Sciatic nerve (tissue), 1 donor: ENCODE measurements around a stretch of chr13.

GRCh38 chr13:110023573-110024119, 237.3 kb upstream of the IRS2 start:
- PRO-cap = no peak

DNA sequence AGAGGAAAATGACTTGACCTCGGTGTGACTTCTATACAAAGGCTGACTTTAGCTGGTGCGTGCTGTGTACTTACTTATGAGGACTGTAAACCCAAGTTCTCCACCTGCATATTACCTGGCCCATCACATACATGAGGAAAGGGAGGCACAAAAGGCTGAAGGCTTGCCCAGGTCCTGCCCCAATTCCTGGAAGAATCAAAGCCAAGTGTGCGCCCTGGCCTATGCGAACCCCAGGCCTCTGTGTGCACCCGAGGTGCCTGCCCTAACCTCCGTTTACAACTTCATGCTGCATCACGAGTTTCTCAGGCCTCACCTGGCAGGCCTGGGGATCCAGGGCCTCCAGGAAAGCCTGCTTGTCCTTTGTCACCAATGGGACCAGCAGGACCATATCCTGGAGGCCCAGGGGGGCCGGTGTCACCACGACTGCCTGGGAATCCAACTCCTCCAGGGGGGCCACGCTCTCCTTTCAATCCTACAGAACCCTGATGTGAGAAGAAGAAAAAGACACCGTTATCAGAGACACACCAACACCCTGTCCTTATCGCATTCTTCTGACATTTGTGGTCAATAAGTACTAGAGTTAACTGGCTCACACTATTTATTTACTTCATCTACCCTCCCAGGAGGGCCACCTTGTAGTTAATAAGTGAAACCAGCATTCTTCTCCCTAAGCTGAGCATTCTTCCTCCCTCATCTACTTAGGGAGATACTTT, 120.7 kb downstream of the COL4A1 start:
- PRO-cap = no peak

DNA sequence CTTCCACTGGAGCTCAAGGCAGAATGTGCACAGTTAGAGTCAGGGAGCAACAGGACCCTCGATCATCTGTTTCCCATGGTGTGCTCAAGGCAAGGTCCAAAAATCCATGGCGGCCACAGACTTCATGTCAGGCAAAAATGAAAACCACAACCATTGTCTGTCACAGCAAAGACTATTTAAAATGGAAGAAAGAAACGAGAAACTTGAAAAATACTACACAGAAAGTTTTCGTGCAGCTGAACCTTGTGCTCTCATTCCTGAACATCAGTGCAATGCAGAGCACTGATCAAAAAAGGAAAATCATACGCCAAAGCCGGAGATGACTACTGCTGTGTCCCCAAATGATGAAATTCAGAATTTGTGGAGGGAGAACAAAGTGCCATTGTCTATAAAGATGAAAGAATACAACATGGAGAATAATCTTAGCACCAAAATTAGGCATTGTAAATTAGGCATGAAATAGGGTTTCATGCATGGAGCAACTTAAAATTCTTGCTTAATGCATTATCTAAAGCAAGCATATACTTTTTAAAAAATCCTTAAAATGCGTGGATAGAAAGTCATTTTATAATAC, 89.5 kb downstream of the COL4A1 start:
- PRO-cap = no peak

DNA sequence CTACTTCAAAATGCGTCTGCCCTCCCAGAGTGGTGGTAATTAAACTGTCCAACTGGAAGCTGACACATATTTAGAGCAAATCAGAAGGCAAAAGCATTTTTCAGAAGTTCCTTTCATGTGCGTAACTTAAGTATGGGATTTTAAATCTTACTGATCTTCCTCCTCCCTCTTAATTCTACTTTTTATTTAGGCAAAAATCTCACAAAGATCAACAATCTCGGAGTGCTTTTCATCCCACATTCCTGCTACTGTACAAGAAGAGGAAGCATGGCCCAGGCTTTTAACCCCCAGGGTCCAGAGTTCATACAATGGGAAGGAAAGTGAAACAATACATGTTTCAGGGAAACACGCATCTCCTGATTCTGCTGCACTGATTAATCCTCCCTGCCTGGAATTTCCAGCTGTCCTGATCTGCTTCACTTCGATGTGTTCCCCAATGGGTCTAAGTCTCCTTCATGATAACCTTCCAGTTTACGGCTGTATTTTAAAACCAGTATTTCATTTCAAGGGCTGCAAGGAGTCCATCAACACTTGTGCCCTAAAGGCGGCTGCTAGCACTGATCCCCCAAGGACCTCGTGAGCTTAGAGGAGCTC, 44.5 kb downstream of the COL4A1 start:
- PRO-cap = no peak

DNA sequence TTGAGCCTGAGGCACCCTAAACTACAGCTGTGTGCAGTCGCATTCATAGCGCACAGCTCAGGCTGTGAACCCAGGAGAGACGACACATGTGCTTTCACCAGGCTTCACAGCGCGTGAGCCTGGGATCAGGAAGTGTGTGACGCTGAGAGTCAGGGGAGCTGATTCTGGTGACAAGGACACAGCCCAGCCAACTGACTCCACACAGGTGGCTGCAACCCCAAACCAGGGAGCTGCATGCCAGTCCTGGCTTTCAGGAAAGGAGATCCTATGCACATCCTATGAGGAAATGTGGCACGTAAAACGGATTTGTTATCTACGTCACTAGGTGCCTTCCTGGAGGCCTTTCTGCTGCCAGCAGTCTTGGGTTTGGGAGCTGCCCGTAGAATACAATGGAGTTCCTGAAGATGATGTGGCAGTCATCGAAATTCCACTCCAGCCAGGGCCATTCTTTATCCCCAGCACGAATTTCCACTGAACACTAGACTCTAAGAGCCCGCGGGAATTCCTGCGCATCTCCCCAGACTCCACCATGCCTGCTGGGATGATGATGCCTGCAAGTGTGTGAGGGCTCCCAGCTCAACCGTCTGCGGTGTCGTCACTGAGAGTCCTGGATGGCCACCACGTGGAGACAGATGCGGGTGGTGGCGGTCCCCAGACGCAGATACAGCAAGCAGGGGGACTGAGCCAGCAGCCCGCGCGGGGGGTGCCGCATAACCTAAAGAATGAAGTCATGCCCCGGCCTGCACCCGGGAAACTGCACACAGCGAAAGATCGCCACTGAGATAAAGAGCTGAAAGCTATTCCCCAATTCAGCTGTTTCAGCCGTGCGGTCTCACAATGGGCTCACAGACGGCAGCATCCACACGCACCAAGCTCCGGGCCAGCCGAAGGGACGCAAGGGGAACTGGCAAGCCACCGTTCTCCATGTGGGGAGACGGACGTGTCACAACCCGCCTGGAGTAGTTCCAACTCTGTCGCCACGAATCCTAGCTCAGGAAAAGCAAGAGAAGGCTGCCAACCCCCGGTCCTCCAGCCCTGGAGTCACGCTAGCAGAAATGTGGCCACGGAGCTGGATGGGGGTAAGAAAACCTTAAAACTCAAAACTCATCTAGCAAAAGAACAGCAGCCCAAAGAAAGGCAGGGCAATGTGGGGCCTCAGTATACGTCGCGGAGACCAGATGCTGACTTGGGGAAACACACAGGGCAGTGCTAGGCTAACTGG, 41.1 kb downstream of the COL4A1 start:
- PRO-cap = unidirectional peak, minus-strand start at position 894 of the sequence

- PRO-cap = no peak
These were observed 9.9 kb downstream of the COL4A1 start for GRCh38 chr13:110297045-110297389.

DNA sequence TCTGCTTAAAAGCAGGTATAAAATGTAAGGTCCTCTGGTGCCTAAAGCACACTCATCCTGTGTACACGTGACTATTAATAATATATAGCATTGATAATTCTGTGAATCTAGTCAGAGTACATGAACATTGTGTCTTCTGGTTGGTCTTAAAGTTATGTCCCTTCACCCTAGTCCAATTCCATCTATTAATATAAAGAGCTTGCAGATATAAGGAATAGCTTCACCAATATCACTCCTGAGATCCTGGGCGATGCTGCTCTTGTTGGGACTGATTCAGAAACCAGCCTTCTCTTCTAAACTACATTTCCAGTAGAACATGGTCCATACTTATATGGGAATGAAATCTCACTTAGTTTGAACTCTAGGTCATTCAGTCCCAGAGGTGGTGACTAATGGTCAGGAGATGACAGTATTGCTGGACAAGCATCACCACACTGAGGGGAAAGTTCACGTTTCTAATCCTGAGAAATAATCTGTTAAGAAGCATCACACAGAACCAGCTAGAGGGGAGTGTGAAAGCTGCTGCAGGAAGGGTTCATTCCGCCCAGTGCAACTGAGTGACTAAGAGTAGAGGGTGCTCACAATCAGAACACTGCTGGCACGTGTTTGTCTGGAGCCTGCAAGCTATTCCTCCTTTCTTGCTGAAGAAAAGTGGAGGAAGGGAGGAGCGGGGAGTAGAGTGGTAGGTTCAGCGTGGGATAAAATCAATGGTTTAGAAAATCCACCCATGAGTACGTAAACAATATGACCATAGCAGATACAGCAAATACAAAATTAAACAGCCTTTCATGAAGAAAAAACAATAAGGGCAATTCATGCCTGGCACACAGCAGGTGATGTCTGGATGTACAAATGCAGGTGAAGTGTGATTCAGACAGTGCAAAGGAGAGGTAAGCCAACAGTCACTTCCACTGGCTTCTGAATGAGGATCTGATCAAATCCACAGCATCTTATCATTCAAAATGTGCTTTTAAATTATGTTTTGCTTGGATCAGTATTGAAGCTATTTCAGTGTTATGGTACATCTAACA, 2.7 kb downstream of the COL4A1 start:
- PRO-cap = bidirectional peak, plus-strand start at position 627 of the sequence, minus-strand start at position 270 of the sequence

GRCh38 chr13:110308302-110308876, 1.3 kb downstream of the COL4A2 start:
- PRO-cap = bidirectional peak, plus-strand start at chr13:110308476, minus-strand start at chr13:110308228; bidirectional peak, plus-strand start at chr13:110308687, minus-strand start at chr13:110308526

GRCh38 chr13:110328699-110329166, 21.6 kb downstream of the COL4A2 start:
- PRO-cap = no peak

GRCh38 chr13:110331055-110331818, 24.2 kb downstream of the COL4A2 start:
- PRO-cap = no peak

GRCh38 chr13:110341045-110342219, 34.3 kb downstream of the COL4A2 start:
- PRO-cap = bidirectional peak, plus-strand start at chr13:110341122, minus-strand start at chr13:110340912

DNA sequence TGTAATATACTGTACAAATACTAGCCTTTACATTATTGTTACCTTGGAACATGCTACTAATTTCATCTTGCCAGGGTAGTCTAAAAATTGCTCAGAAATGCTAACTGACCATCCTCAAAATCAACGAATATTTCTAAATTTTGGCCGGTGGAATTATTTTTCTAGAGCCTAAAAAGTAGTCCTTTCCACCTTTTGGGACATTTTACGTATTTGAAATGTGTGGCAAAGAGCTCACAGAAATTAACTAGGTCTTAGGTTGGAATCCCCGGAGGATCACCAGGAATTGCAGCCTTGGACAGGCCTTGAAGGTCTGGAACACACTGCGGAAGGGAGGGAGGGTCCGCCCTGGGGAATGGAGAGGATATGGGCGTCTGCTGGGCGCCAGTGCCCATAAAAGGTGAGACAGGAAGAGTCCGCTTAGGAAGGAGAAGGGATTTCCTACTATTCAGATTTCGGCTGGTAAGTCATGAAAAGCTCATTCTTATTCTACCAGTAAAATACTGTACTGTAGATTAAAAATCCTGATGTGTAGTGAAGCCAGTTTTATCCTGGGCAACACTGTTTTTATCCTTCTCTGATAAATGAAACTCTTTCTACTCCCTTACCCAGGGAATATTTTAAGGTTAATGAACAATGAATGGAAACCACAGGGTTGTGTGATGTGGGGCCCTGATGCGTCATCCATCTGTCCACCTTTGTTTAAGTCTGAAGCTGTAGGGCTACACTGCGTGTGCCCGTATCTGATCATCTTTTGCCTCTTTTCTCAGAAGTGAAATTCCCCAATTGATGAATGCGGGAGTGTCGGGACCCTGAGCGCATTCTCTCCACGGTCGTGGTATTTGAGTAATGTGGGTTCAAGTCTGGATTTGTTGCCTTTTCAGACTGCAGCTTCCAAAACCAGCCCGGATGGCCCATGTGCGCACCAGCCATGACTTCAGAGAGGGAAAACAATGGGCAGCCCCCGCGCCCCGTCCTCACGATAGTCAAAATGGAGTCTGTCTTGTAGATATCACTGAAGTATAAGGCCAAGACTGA, 112.0 kb downstream of the COL4A2 start:
- PRO-cap = no peak

DNA sequence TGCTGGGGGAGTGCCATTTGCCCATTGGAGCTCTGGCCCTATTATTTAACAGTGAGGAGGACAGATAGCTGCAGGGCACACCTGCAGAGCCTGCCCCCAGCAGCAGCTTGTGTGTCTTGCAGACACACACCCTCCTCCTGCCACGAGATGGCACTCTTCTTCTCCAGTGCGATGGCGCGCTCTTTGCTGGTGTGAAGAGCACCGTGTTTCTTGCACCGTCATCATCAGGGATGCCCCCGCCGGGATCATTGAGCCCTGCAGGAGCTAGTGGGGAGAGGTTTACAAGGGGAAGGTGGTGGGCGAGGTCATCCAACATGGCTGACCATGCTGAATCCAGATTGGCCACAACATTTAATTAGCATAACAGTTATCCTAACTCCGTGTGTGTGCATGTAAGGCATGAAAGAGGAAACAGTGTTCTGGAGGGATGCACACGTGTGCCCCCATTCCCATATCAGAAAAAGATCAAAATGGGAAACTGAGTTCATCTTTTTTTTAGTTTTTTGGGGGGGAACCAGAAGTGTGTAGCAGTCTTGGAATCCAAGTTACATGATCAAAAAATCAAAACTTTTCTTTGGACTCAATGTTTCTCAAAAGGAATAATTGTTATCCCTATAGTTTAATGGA, 105.5 kb downstream of the RAB20 start:
- PRO-cap = no peak

DNA sequence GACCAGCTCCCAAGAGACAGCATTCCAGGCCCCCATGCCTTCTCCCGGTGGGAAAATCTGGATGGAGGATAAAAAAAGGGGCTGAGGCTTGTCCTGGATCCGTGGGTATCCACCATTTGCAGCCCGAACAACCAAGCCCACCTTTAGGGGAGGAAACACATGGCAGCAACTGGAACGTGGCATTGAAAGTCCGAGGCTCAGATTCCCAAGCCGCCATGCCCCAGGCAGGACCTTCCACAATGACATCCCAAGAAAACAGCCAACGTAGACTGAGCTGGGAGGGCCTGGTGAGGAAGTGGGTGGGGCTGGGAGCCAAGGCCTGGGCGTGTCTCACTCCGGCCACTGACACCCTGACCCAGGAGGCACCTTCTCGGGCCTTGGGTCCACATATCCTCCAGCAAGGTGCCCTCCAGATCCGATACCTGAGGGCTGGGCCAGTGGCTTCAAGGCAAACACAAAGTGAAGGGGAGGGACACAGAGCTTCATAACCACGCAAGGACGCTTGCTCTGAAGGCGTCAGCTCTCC, 43.0 kb downstream of the RAB20 start:
- PRO-cap = no peak

- PRO-cap = no peak
These were observed 31.8 kb downstream of the RAB20 start for GRCh38 chr13:110529577-110530263.

DNA sequence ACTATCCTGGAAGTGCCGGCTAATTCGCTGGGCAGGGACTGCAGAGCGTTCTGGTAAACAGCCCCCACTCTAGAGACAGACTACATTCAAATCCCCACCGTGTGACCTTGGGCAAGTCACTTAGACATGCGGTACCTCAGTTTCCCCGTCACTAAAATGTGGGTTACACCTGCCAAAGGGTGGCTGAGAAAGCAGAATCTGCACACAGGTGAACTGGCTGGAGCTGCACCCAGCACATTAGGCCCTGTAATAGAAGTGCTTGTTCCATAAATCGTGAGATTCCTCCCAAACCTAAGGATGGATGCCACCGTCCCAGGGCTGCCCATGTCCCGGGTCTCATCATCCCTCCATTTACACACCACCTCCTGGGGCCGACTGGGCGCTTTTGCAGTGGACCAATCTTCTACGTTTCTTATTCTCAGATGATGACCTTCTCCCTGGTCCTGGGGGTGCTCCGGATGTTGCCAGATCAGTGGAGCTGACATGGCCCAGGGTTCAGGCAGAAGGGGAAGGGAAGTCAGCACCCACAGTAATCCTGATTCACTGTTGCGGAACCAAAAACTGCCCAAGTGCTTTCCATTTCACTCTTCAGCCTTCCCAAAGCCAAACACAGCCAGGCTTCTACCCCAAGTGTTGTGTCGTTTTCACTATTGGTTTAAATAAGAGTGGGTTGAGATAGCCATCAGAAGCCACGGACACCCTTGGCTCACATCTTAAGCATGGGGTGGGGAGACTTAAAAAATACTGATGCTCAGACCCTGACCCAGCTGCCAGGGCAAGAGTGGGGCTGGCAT, 29.9 kb downstream of the RAB20 start:
- PRO-cap = no peak

DNA sequence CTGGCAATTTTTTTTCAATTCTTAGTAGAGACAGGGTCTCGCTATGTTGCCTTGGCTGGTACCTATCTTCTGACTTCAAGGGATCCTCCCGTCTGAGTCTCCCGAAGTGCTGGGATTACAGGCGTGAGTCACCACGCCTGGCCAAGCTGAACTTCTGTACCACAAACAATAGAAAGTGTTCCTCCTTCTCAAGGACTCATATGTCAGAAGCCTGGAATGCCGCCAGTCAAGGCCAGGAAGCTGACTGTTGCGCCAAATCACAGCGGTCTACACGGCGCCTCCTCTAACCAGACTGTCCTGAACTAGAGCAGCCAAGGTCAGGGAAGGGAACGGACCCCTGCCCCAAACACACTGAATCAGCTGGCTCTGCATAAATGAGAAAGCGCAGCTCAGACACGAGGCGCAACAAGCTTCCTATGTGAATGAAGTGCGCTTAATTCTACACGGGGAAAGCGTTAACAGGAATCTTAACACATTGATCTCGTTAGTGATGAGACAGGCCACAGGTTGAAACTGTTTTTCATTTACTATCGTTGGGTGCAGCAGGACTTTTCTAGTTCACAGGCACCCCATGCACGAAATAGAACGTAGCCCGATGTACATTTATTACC, 14.5 kb downstream of the RAB20 start:
- PRO-cap = bidirectional peak, plus-strand start at position 310 of the sequence, minus-strand start at position 94 of the sequence

GRCh38 chr13:110556154-110556499, 5.4 kb downstream of the RAB20 start:
- PRO-cap = no peak

DNA sequence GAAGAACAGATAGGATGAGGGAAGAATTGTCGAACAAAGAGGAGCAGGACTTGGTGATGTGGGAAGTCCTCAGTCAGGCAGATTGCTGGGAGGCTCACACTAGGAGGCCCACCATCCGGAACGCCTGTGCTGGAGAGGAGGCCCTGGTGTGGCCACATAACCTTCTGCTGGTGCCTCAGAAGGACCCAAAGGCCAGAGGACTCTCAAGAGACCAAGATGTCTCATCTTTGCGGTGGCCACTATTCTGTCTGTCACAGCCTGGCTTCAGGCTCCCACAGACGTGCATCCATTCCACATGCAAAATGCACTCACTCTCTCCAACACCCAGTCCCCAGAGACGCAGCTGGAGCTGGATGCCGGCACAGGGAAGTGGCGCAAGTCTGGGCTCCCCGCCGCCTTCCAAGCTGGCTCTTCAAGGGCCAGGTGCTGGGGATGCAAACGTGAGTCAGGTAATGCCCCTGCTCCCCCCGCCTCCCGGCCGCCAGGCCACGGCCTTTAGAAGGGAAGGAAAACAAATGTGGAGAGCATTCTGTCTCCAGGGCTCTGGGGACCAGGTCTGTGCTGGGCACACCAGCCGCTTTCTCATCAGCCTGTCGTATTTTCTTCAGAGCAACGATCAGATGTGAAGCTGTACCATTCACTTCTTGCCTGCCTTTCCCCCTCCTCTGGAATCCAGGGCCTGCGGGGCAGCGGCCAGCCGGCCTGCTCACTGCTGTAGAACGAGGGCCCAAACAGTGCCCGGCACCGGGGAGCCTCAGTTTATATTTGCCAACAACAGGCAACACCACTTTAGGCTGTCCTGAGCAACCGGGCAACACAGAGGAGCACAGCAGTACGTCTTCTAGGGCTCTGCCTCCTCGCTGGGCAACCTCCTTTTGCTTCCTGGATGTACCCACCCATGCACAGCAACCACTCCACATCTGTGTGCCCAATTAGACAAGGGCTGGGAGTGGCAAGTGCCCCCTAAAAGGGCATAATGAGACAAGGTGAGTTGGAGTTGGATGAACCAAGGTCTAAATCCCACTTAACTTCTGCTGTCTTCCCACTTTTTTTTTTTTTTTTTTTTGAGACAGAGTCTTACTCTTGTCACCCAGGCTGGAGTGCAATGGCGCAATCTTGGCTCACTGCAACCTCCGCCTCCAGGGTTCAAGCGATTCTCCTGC, 3.8 kb downstream of the RAB20 start:
- PRO-cap = bidirectional peak, plus-strand start at position 538 of the sequence, minus-strand start at position 371 of the sequence; bidirectional peak, plus-strand start at position 974 of the sequence, minus-strand start at position 736 of the sequence

- PRO-cap = no peak
These were observed 14.9 kb upstream of the NAXD start for GRCh38 chr13:110600455-110600825.